BE2C (cell line): ENCODE measurements around a stretch of chr17.

- RRBS: no CpG with 5 or more reads among the region's 4 CpGs
Measured at GRCh38 chr17:56892270-56893101, 21.4 kb downstream of the TRIM25 start.

GRCh38 chr17:56978554-56979082 lies 687 bp downstream of the SCPEP1 start:
- RRBS: no CpG with 5 or more reads among the region's 8 CpGs

GRCh38 chr17:56979174-56979551 lies 1.2 kb downstream of the SCPEP1 start:
- RRBS: no CpG with 5 or more reads among the region's 4 CpGs

- RRBS: no CpG with 5 or more reads among the region's 4 CpGs
Measured at GRCh38 chr17:56985468-56985695, 7.5 kb downstream of the SCPEP1 start.

- RRBS: no CpG with 5 or more reads among the region's 2 CpGs
Measured at GRCh38 chr17:57023308-57023571, 45.3 kb downstream of the SCPEP1 start.

DNA sequence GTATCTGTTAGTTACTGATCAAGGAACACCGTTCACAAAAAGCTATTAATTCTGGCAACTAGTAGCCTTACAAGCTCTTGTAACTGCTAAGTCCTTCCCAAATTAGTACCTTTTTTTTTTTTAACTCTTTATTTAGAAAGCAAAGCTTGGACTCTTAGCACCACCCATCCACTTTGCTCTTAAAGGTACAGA lies 1.5 kb downstream of the AKAP1 start:
- RRBS: no CpG with 5 or more reads among the region's 1 CpG

- RRBS: no CpG with 5 or more reads among the region's 3 CpGs
Measured at GRCh38 chr17:57117105-57117515, 32.1 kb downstream of the AKAP1 start.

GRCh38 chr17:57257801-57258410 lies 1.6 kb downstream of the MSI2 start:
- RRBS: no CpG with 5 or more reads among the region's 15 CpGs

DNA sequence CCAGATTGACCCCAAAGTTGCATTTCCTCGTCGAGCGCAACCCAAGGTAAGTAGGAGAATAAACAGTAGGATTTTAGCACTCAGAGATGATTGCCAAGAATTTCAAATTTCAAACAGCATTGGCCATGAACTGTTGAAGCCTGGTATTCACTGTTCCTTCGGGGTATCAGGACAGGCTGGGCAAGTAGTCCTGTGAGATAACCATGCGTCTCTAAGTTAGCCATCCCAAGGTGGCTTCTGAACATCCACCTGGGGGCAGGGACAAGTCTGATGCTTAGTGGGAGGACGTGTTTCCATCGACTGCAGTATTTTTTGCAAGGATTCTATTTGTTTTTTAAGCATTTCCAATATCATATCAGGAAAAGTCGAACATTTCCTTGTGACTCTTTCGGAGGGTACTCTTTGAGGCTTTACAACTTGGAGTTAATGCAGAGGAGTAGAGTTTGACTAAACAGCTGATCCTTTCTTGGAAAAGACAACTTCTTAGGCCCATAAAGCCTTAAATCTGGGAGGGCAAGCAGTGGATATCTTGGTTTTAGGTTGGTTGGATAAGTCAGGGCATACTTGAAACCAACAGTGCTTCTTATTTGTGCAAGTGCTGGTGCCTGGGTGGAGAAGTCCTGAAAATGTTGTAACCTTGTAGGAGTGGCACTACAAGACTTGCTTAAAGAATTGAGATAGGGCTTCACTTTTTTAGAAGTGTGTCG lies 6.0 kb downstream of the MSI2 start:
- RRBS: no CpG with 5 or more reads among the region's 10 CpGs

DNA sequence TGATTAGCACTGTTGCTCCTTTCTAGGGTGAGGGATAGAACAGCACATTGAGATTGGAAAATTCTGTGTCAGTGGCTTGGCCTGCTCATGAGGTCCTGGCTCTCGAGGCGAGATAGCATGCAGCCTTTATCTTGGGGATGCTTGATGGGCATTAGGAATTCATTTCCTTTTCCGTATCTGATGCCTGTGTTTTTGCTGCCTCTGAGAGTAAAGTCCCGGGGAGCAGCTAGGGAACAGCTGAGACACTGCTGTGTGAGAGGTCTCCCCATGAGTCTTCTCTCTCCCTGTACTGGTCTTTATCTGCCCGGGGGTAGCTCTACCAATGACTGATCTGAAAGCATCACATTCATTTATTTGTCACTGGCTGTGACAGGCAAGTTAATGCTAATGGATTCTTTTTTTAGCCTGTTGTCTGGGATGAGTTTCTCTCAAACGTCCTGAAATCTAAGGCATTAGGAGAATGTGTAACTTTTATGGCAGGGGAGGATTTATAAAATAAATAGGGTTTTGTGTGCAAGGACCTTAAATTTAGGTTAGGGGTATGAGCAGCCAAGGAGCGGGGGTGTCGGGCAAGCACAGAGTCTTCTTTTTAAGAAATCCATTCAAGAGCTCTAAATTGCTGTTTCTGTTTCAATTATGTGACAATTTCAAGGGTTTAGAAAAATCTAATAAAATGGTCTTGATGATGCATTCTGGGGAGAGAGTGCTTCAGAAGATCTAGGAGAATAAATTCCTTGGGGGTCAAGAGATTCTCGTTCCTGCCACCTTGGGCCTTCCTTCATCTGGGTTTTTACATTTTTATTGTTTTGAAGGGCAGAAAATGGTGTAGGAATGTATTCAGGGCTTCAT lies 14.7 kb downstream of the MSI2 start:
- RRBS: 11% methylated on average over 2 of the region's 9 CpGs

DNA sequence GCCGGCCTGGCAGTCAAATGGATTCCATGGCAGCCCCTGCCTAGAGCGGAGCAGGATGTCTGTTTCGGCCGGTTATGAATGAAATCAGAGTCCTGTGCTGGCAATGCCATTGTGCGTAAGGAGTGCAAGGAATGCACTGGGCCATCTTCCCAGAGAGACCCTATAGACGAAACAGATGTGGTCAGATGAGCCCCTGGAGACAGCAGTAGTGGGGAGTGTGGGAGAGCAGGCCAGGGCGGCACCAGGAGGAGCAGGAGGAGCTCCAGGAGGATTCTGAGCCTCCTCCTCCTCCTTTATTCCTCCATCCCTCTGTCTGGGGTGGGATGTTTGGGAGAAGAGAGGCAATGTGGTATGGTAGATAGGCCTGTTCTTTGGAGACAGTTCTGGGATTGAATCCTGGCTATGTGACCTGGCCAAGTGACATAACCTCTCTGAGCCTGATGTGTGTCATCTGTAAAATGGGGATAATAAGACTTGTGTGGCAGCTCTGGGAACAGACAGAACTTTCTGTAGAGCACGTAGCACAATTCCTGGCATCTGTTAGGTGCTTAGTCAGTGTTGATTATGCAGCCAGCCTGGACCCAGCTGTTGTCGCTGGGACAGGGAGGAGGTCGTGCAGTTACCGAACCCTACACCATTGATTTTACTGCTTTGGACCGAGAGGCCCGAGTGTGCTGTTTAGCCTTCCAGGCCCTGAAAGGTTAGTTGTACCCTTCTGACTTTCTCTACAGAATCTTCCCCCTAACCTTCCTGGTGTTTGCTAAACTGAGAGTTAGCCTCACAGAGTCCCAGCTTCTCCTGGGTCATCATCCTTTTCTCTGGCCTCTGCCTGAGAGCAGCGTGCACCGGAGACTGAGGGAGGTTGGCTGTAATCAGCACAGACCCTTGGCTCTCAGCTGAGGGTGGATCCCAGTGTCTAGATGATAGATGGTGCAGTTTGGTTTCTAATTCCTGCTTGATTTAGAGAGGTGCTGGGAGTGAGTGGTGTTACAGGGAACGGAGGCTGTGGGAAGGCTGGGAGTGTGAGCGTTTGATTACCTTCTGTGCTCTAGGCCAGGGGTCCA lies 31.7 kb downstream of the MSI2 start:
- RRBS: no CpG with 5 or more reads among the region's 17 CpGs

DNA sequence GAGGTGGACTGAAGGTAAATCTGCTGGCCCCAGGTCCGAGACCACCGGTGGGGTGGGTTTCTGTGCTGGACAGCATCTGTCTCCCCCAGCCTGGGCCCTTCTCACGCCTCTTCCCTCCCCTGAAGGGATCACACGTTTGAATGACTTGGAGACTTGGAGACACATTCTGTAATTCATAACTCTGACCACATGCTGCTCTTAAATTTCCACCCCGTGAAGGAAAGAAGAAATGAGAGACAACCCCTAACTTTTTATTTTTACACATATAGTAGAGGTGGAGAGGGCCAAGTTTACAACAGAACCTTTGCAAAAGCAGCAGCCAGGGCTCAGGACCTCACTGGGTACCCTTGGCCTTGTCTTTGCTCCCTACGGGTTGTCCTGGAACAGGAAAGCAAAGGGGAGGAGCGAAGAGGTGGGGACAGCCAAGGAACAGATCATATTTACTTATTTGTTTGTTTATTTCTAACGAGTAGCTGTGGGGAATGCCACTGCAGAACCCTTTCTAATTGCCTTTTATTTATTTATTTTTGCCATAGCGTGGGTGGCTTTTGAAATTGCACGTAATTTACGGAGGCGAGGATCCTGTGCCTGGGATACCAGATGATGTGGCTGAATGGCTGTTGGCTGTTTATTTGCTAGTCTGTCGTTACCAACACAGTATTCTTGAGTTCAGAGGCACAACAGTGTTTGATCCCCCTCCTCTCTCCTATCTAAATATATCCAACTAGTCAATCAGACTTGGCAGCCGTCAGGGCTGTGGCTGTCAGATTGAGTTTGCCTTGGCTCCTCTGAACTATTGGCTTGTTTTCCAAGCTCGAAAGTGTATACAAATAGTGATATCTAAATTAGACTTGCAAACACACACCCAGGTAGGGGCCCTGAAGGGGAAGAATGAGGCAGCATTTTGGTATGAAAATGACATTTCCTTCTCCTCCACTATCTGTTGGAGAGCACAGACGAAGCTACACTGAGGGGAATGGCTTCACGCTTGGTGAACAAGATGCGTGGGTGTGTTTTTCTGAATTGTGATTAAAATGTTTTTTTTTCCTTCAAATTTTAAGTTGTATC lies 110.3 kb downstream of the MSI2 start:
- RRBS: no CpG with 5 or more reads among the region's 18 CpGs

DNA sequence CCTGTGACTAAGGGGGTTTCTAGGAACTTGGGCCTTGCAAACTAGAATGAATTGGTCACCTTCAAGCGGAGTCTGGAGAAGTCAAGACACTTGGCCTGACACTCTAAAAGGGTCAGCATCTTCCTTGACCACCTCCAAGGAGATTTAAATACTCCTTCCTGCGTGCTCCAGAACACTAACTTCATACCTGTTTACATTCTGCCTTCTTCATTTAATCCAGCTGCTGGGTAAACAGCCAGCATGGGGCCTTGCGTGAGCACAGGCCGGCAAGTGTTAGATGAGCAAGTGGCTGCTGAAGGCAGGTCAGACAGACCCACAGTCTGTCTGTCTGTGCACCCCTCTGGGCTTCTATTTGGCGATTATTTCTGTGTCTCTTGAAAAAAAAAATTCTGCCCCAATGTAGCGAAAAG lies 153.8 kb downstream of the MSI2 start:
- RRBS: no CpG with 5 or more reads among the region's 6 CpGs

DNA sequence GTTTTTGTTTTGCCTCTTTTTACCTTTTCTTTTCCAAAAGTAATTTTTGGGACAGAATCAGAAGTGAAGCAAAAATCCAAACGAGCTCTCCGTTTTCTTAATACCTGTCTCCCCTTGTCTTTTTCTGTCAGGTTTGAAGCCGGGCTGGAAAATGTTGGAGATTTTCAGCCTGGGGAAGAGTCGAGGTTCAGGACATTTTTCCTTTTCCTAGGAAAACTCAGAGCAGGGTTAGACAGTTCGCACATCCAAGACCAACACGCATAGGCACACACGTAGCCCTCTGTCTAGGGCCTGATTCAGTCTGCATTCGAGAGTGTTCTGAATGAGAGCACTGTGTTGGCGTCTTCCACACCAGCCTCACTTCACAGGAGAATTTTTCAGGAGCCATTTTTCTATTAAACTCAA lies 194.5 kb downstream of the CCDC182 start:
- RRBS: no CpG with 5 or more reads among the region's 9 CpGs

- RRBS: no CpG with 5 or more reads among the region's 8 CpGs
Measured at GRCh38 chr17:57612421-57613111, 132.5 kb downstream of the CCDC182 start.

DNA sequence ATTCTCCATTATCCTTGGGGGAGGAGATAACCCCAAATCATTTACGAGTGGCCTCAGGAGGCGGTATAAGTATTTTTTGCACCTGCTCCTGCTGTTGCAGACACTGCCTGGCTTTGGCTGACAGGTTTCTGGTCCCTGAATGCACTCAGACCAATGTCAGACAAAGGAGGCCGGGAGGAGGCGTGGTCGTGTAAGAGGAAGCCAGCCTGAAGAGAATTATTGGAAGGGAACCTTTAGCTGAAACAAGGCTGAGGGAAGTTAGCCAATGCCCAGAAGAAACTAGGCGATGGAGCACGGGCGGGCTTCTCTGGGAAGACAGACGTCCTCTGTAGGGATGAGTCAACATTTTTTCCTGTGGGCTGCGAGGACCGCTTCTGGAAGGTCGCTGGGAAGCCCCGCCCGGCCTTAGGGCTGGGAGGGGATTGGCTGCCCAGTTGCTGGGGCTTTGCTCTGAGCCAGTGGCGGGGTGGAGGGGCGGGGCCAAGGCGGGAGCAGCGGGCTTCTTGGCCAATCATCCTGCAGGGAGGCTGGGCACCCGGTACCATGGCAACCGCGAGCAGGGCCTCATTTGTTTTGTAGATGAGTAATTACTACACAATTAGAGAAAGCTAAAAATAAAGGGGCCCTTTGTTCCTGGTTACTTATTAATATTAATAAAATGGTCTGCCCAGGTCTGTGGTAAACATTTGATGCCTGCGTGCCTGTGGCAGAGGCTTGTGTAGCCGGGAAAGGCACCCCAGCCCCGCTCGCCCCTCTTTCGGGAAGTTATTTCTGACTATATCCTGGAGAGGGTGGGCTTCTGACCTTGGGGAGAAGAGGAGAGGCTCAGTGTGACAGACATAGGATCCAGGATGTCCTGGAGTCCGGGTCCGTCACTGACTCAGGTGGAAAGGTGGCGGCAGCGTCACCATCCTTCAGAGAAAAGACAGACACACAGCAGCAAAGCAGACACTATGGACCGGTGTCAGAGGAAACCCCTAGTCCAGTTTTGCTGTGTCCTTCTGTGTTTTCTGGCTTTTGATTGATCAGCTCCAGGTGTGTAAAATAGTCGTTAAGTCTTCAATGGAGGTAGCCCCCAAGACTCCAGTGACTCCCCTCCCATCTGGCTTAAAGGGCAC lies 82.0 kb downstream of the CCDC182 start:
- RRBS: 32% methylated on average over 4 of the region's 32 CpGs

- RRBS: no CpG with 5 or more reads among the region's 1 CpG
Measured at GRCh38 chr17:57878947-57879489, 29.2 kb upstream of the MRPS23 start.

GRCh38 chr17:57935885-57936478 lies 19.2 kb downstream of the CUEDC1 start:
- RRBS: no CpG with 5 or more reads among the region's 6 CpGs

DNA sequence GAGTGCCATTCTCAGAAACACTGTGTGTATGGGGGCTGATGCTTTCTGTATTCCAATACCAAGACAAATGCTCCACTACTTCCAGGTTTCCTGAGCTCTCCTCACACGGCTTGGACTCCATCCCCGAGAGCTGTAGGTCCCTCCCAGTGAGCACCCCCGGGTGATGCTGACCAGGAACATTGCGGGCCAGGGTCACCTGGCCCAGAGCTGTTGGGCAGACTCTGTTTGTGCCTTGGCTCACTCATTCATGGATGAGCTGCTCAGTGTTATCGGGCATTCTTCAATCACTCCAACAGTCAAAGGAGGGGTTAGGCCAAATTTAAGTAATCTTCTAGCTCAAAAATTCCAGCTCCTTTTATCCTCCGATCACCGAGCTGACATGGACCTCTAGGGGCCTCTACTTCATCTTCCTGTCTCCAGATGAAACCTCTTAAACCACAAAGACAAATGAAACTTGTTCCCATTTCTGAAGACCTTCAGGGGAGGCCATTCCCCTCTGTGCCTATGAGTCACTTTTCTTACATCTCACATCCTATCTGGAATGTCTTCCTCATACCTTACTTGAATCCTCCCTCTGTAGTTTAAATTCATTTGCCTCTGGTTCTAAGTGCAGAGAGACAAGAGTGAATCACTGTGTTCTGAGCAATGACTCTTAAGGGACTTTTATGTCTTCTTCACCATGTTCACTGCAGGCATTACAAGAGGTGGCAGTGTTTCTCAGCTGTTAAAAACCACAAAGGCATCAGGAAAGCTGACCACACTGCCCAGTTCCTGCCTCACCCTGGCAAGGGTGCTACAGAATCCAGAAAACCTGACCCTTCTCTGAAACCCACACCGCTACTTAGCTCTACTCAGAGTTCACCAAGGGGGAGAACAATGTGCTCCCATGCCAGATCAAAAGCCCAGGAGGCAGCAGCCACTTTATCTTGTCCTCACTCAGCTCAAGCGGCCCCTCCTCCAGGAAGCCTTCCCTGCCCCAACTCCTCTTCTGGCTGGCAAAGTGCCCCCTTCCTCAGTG lies 6.7 kb downstream of the CUEDC1 start:
- RRBS: no CpG with 5 or more reads among the region's 9 CpGs

DNA sequence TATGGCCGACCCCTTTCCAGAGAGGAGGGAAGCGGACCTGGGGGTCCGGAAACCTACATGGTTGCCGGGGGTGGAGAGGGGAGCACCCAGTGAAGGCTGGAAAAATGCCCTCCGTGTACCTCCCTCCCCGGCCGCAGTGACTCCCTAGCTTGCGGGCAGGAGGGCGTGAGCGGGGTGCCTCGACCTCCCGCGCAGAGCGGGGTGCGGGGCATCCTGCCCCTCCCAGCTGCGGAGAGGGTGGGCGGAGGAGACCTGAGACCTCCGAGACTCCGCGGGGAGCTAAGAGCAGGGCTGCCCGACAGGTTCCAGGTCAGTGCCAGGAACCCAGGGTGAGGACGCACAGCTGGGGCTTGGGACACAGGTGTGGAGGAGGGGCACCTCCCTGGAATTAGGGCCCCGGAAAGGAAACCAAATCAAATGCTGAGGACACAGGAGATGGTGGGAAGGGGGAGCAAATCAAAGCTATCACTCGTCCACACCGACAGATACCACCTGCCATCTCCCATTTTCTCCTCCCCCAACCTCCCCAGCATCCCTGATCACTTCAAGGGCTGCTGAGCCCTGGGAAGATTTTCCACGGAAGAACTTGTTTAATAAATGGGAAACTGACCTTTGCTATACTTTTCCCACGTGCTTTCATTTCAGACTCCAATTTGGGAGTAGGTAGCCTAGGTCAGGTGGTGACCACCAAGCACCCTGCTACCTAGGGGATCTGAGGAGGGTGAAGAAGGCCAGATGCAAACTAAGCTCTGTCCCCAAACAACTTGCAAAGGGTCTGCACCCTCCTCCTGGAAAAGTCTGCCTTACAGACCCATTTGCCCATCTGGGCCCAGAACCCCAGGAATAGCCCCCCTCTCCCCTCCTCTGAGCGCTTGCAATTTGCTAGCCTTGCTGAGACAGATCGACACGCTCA lies 570 bp upstream of the CUEDC1 start:
- RRBS: 2% methylated on average over 5 of the region's 30 CpGs